Melanocyte of skin (primary cell): ENCODE measurements around the gene NME8.

- CAGE, long polyA plus RNA, 2 experiments = no peak in any of the 2 experiments
Observed at GRCh38 chr7:36659000-36659681, 65.2 kb downstream of the AOAH start.

GRCh38 chr7:36677835-36678277 is 46.4 kb downstream of the AOAH start:
- CAGE, long polyA plus RNA, 2 experiments = no peak in any of the 2 experiments

DNA sequence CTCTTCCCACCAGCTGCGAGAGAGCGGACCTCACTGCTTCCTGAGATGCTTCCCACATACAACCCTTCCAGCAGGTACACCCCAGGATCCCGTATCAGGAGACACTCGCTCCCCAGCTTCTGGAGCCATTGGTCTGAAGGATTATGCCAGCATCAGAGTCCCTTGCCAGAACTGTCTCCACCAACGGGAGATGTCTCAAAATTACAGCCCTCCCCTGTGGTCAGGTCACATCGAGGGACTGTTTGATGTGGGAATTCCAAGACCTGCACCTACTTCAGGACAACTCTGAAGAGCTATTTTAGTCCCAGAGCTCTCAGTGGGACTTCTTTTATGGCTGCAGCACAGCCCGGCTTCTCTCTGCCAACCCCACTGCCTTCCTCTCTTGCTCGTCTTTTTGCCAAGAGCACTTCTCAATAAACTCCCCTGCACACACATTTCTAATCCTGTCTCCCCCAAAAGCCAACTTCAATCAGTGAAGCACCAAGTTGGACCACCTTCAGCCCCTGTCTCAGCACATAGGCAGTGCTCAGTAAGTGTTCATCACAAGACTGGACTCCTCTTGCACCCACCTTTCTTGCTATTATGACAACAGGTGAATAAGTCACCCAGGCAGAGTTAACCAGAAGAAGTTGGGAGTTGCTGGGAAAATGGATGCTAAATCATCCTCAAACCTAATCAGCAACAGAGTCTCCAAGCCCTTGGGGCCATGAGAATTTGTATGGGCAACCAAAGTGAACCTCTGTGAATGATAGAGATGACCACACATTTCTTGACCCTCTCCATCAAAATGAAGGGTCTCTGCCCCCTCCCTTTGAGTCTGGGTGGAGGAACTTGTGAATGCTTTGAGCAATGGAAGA is 3.1 kb downstream of the AOAH start:
- CAGE, long polyA plus RNA, 2 experiments = no peak in any of the 2 experiments

DNA sequence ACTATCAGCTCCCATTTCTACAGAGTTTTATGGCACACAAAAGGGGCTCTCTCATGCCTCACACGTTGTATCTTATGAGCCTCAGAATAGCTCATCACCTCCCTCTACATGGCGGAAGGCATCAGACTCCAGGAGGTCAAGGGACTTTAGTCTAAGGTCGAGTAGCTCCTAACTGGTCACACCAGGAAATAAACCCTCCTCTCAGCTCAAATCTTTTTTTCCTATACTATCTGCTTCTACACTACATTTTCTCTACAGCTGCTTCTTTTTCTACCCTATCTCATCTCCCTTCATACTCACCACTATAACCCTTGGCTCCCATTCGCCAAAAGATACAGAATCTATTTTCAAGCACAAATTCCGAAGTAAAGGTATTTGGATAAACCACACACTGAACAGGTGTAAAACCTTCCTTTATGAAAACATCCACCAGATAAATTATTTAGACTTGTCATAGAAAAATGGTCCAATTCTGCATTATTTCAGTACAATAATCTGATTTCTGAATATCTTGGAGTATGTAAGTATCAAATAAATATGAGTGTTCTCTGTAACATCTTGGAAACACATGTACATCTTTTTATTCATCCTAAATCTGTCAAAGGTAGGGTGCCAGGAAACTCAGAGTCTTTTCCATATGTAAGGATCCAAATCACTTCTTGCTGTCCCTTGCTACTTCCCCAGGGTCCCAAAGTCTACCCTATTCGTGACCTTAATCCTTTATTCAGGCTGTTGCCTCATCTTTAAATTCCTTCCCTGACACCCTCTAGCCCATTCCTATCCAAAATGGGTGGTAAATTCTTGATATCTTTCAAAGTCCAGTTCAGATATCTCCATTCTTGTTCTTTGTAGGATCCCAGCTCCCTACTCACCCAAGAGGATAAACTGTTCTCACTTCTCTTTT is 231.0 kb upstream of the AOAH start:
- CAGE, long polyA plus RNA, 2 experiments = no peak in any of the 2 experiments

DNA sequence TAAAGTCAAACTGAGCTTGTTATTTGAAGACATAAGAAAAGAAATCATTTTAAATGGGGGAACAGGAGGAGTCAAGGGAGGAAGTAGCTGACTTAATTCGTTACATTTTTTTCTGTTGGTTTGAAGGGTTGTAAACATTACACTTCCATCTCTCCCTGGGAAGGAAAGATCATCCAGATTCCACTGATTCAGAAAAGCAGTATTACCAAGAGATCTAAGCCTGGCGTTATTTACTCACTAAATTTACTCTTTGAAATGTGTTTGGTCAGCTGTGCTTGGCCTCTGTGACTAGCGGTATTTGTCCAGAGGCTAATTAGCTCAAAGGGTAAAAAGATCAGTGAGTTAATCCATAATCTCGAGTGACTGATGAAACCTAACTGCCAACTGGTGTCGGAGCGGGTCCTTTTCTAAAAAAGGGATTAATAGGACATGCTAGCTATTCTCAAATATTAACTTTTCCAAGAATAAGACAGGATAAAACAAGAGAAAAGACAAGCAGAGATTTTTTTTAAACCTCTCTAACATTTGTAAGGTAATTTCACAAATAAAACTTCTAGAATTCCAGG is 247.2 kb upstream of the AOAH start:
- CAGE, long polyA plus RNA, 2 experiments = no peak in any of the 2 experiments

- CAGE, long polyA plus RNA, 2 experiments = no peak in any of the 2 experiments
Observed at GRCh38 chr7:37167749-37168407, 280.8 kb downstream of the ELMO1 start.

- CAGE, long polyA plus RNA, 2 experiments = no peak in any of the 2 experiments
Observed at GRCh38 chr7:37248134-37248996, 200.3 kb downstream of the ELMO1 start.

- CAGE, long polyA plus RNA, 2 experiments = no peak in any of the 2 experiments
Observed at GRCh38 chr7:37354344-37355155, 94.1 kb downstream of the ELMO1 start.

GRCh38 chr7:37408845-37409193 is 39.8 kb downstream of the ELMO1 start:
- CAGE, long polyA plus RNA, 2 experiments = no peak in any of the 2 experiments

- CAGE, long polyA plus RNA, 2 experiments = no peak in any of the 2 experiments
Observed at GRCh38 chr7:37418355-37418902, 30.2 kb downstream of the ELMO1 start.

GRCh38 chr7:37848430-37849366 is at the start of gene NME8:
Gene NME8, plus strand, starts transcription at chr7:37848597.
- CAGE, long polyA plus RNA, 2 experiments = no peak in any of the 2 experiments

DNA sequence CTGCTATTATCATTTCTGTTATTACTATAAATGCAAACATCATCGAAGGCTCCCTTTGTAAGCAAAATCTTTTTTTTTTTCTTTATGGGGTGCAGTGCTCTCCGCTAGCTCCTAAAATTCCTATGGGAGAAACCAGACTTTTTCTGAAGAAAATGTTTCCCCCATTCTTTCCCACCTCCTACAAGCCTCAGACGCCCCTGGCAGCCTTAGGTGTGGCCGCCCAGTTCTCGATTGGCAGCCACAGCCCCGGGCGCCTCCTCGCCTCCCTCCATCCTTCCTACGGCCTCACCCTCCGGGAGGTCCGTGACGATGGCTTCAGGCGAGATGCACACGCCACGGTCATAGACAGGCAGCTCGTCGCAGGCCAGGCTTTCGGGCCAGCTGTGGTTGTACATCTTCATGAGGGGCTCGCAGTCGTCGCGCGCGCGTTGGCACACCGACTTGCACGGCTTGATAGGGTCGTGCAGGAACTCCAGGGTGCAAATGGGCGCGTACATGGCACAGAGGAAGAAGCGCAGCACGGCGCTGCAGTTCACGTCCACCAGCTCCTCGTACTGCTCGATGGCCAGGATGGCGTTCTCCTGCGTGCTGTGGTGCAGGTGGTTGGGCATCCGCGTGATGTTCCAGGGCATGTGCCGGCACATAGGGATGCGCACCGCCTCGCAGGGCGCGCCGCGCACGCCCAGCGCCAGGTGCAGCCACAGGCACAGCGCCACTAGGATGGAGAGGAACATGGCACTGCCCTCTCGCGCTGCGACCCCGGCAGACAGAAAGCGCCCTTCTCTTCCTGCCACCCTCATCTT is 612 bp downstream of the SFRP4 start:
- CAGE, long polyA plus RNA, 2 experiments = no peak in any of the 2 experiments

GRCh38 chr7:38002890-38003444 is 82.5 kb downstream of the EPDR1 start:
- CAGE, long polyA plus RNA, 2 experiments = no peak in any of the 2 experiments

- CAGE, long polyA plus RNA, 2 experiments = no peak in any of the 2 experiments
Observed at GRCh38 chr7:38336336-38336989, 158.4 kb downstream of the STARD3NL start.

- CAGE, long polyA plus RNA, 2 experiments = no peak in any of the 2 experiments
Observed at GRCh38 chr7:38359271-38359724, 181.3 kb downstream of the STARD3NL start.

DNA sequence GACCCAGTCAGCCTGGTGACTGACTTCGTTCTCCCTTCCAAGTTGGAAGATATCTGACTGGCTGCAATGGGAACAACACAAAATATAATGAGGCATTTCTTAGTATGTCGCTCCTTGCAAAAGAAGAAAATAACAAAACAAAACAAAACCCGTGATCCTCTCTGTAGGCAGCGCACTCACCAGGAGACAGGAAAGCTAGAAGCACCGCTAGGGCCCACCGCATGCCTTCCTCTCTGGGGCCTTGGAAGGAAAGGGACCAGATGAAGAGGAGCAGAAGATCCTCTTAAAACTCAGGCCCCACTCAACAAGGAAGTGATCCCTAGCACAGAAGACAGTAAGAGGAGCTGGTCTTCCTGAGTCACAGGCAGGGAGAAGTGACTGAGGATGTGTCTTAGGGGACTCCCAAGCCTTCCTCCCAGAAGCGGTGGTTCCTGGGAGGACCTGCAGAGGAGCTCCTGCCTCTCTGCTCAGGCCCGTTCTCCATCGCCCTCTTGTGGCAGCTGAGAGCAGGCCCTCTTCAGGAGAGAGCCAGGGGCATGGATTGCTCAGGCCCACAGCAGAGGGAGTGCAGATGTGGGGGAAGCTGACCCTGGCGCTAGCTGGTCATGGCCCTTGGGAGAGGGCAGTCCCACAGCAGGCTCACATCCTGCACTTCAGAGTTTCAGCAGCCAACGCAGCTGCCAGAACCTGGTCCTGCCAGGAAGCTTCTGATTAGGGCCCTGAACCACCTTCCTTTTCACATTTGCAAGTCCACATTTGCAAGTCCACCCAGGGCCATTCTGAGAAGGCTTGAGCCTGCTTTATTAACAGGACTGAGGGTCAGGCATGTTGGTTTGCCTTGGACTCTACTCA is 190.0 kb downstream of the STARD3NL start:
- CAGE, long polyA plus RNA, 2 experiments = no peak in any of the 2 experiments

DNA sequence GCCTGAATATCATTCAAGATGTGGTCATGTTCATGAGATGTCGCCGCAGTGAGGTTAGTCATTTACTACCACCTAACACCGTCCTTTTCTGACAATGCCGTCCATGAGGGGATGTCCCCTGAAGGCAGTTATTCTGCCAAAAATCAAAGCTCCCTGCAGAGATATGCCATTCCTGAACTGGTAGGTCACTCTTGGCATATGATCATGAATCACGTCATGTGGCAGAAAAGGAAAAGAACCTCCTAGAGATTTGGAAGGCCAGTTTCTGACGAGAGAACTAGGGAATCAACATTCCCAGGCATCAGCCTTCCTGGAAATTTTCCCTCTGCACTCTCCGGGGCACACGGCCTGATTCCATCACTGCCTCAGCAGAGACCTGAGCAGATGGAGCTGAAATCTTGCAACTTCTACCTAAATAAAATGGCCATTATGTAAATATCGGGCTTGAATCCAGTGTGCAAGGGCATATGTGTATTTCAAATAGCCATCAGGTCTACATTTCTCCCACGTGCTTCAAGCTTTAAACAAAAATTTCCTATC is 46.7 kb downstream of the AMPH start:
- CAGE, long polyA plus RNA, 2 experiments = no peak in any of the 2 experiments

DNA sequence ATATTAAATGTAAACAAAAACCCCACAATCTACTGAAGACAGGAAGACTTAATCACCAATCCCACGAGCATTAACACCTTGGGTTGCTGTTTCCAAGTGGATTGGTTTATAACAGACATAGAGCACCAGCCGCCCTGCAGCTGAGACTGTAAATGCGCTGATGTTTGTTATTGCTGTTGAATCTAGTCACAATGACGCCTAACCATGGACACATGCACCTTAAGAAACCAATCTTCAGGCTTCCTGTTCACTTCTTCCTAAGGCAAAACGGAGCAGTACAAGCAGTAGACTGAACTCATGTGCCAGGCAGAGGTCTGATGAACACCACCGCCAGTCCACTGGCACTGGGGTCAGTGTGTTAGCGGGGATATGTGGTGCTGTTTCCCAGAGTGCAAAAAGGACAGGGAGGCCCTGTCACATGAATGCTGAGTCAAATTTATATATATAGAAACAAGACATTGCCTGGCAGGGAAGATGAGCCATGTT is 122.0 kb upstream of the AMPH start:
- CAGE, long polyA plus RNA, 2 experiments = no peak in any of the 2 experiments

DNA sequence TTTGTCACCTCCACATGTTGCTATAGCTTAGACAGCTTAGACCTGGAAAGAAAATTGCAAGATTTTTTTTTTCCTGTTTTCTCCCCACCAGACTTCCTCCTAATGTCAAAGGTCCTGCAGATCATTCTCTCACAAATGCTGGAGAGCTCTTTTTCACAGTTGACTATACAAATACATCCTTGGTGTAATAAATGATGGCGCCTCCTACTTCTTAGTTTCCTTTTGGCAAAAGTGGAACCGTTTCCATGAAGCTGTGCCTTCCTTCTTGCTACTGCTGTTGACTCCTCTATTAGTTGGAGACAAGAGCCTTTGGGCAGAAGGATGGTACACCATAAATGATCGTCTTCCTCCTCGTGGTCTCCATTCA is 36.9 kb downstream of the POU6F2 start:
- CAGE, long polyA plus RNA, 2 experiments = no peak in any of the 2 experiments

GRCh38 chr7:39366425-39366825 is 199.8 kb upstream of the YAE1 start:
- CAGE, long polyA plus RNA, 2 experiments = no peak in any of the 2 experiments